Measurements from ENCODE around the gene ZZZ3.

GRCh38 chr1:76106013-76106619 lies 31.6 kb downstream of the ST6GALNAC3 start:
- PRO-cap, 5 experiments, result no peak in any of the 5 experiments
- RAMPAGE, long total RNA, 2 experiments, result no peak in any of the 2 experiments
- RRBS, result no CpG with 5 or more reads among the region's 1 CpG

DNA sequence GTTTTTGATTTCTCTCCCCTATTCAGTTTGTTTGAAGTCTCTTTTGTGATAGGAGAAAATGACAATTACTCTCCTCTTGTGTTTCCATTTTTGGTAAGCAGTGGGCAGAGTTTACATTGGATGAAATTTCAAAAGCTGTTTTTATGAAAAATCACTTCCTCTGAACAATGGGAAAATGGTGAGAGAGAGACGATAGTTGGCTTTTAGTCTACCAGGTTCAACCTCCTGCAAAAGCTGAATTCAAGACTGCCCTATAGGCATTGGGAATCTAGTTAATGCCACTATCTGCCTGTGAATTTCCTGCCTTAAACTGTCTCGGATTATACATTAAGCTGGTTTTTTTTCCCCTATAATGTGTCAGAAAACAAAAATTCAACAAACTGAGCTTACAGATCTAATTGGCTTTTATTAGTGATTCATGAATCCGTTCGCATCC lies 179.8 kb downstream of the ST6GALNAC3 start:
- PRO-cap, 5 experiments, result no peak in any of the 5 experiments
- RAMPAGE, long total RNA, 2 experiments, result no peak in any of the 2 experiments
- RRBS, result no CpG with 5 or more reads among the region's 4 CpGs

GRCh38 chr1:77371025-77371442 lies 89.2 kb downstream of the AK5 start:
- PRO-cap, 5 experiments, result no peak in any of the 5 experiments
- RAMPAGE, long total RNA, 2 experiments, result no peak in any of the 2 experiments
- RRBS, result no CpG with 5 or more reads among the region's 2 CpGs

DNA sequence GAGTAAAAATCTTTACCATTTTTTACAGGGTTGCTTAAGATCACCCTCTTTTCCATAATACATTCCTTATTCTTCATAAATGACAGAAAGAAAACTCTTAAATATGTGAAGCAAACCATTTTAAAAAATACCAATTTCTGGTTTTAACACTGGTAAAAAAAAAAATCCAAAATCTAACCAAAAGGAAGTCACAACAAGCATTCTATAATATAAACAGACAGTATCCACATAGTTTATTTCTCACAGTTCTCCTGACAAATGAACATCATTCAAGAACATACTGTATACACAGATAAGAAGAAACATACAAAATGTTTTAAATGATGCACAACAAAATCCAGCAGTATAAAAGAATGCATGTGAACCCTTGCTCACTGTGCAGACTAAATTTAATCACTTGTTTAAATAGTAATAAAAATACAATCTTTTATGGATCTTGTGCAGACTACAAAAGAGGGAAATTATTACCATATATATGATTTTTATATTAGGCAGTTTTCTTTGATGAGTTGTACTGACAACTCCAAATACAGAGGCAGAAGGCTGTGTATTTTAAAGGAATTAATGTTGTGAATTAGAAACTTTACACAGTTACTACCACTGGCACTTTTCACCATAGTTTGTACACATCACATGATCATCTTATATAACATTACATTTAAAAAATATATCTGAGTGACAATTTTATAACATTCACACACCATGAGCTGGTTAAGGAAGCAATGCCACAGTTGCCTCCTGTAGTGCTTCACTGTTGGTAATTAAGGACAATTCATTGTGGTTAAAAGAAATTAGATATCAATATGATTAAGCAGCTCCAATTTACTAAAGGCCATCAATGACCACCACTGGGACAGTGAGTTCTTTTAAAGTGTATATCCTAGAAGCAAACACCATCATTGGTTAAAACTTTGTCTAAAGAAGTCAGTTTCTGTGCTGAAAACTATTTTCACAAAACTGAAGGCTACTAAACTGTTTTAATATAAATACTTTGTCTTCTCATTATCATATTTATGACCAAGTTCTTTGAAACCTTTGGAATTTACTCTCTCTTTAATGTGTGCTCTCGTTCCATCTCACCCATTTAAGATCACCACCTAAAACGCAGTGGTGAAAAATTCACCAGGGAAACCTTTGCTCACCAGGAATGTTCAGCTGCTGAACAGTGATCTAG lies 117.8 kb downstream of the ZZZ3 start:
- PRO-cap, 5 experiments, result no peak in any of the 5 experiments
- RAMPAGE, long total RNA, 2 experiments, result no peak in any of the 2 experiments
- RRBS, result no CpG with 5 or more reads among the region's 2 CpGs

DNA sequence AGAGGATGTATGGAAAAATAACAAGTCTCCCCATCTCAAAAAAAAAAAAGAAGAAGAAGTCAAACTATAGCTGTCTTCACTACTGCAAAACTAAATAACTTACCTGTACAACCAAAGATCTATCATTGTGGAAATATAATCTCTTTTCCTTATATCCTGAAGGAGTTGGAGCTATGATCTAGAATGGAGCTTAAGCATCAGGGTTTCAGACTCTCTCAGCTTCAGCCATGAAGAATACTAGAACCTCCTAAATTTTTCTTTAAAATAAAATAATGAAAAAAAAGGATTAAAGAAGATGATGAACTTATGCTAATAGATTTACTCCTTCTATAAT lies 43.1 kb downstream of the ZZZ3 start:
- PRO-cap, 5 experiments, result no peak in any of the 5 experiments
- RAMPAGE, long total RNA, 2 experiments, result no peak in any of the 2 experiments

GRCh38 chr1:77681911-77682839 lies at the start of gene ZZZ3:
ZZZ3 (minus strand) TSS chr1:77682658.
- PRO-cap, 5 experiments, result peak in 5 of 5 experiments; most common plus-strand start chr1:77682703 (in 1); most common minus-strand start chr1:77682647 (in 3)
- RAMPAGE, long total RNA, 2 experiments, result start-site peak on the minus strand in 1 of 2 experiments, at chr1:77682643-77682678 at its widest, 226 reads per replicate
- RRBS, result 2% methylated on average over 8 of the region's 34 CpGs

- PRO-cap, 5 experiments, result no peak in any of the 5 experiments
- RAMPAGE, long total RNA, 2 experiments, result no peak in any of the 2 experiments
- RRBS, result no CpG with 5 or more reads among the region's 1 CpG
Observed at GRCh38 chr1:77755981-77756593, 3.6 kb downstream of the USP33 start.

DNA sequence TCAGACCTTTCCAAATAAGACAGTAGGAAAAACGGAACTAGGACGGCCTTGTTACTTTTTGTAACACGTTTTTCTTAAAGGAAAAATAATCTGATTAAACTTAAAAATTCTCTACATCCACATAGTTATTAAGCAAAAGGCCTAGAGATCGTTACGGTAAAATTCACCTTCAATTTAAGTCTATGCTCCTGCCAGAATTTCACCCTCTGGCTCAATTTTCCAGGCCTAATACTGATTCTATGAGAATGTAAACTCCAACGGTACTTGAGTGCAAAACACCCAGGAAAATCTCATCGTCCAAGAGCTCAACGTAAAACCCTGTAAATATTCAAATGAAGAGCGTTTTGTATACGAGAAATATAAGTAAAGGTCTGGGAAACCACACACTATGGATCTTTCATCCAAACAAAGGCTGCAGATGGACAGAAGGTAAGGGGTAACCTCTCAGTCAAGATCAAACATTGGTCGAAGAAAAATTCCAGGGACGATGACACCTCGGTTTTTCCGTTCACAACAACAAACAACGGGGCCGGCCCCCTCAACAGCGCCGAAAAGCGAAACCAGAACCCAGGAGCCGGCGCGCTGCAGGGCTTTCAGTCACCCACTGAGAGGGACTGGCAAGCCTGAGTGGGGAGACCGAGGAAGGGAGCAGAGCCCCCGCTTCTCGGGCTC lies 842 bp downstream of the USP33 start:
- PRO-cap, 5 experiments, result peak in 1 of 5 experiments; most common plus-strand start position 563 of the sequence (in 1)
- RAMPAGE, long total RNA, 2 experiments, result no peak in any of the 2 experiments
- RRBS, result 0% methylated on average over 3 of the region's 25 CpGs

- PRO-cap, 5 experiments, result no peak in any of the 5 experiments
- RAMPAGE, long total RNA, 2 experiments, result no peak in any of the 2 experiments
- RRBS, result no CpG with 5 or more reads among the region's 3 CpGs
Observed at GRCh38 chr1:77903248-77903845, 14.9 kb downstream of the NEXN start.

GRCh38 chr1:77917907-77918379 lies 29.5 kb downstream of the NEXN start:
- PRO-cap, 5 experiments, result no peak in any of the 5 experiments
- RAMPAGE, long total RNA, 2 experiments, result no peak in any of the 2 experiments
- RRBS, result no CpG with 5 or more reads among the region's 5 CpGs

GRCh38 chr1:77933172-77933724 lies 44.8 kb downstream of the NEXN start:
- PRO-cap, 5 experiments, result no peak in any of the 5 experiments
- RAMPAGE, long total RNA, 2 experiments, result no peak in any of the 2 experiments
- RRBS, result no CpG with 5 or more reads among the region's 5 CpGs

DNA sequence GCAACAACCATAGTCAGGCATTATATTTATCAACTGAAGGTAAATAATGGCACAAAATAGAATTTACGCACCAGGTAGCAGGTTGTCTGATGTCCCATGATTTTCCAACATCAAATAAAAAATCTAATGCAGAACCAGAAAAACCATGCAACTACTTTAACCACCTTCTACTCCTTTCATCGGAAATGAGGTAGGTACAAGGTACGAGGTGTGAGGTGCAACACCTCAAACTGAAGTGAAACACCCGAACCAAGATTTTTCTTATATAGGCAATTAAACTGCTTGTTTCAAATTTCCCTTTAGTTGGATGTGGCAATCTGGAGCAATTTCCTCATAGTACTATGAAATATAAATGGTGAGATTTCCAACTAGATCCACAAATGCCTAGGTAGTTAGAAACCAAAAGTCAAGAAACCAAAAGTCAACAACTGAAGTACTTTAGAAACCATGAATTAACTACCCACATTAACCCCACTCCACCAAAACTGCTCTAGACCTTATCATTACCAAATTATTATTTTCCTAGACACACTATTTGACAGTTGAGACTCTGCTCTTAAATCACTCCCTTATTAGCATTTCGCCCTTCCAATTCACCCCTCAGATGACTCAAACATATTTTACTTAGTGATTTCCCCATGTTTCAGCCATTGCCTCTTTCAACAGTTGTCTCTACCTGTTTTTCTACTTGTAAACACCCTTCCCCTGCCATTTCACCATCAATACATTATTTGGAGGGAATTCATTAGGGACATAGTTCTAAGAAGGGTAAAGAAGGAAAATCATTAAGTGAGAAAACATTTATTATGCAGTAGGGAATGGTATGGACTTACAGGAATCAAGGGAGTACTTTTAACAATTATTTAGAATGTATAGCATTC lies 37.8 kb downstream of the FUBP1 start:
- PRO-cap, 5 experiments, result no peak in any of the 5 experiments
- RAMPAGE, long total RNA, 2 experiments, result no peak in any of the 2 experiments
- RRBS, result no CpG with 5 or more reads among the region's 5 CpGs

DNA sequence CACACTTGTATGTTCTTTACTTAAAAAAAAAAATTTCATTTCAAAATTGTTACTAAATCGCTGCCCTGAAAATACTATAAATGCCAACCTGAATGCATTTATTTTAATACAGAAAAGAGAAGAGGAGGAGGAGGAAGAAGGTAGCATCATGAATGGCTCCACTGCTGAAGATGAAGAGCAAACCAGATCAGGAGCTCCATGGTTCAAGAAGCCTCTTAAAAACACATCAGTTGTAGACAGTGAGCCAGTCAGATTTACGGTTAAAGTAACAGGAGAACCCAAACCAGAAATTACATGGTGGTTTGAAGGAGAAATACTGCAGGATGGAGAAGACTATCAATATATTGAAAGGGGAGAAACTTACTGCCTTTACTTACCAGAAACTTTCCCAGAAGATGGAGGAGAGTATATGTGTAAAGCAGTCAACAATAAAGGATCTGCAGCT lies 36.5 kb downstream of the FUBP1 start:
- PRO-cap, 5 experiments, result no peak in any of the 5 experiments
- RAMPAGE, long total RNA, 2 experiments, result no peak in any of the 2 experiments
- RRBS, result no CpG with 5 or more reads among the region's 2 CpGs

- PRO-cap, 5 experiments, result no peak in any of the 5 experiments
- RAMPAGE, long total RNA, 2 experiments, result no peak in any of the 2 experiments
- RRBS, result no CpG with 5 or more reads among the region's 2 CpGs
Observed at GRCh38 chr1:77942794-77943167, 36.1 kb downstream of the FUBP1 start.

- PRO-cap, 5 experiments, result no peak in any of the 5 experiments
- RAMPAGE, long total RNA, 2 experiments, result no peak in any of the 2 experiments
- RRBS, result no CpG with 5 or more reads among the region's 1 CpG
Observed at GRCh38 chr1:77945883-77947030, 32.6 kb downstream of the FUBP1 start.

GRCh38 chr1:77951152-77951962 lies 27.5 kb downstream of the FUBP1 start:
- PRO-cap, 5 experiments, result no peak in any of the 5 experiments
- RAMPAGE, long total RNA, 2 experiments, result no peak in any of the 2 experiments
- RRBS, result no CpG with 5 or more reads among the region's 1 CpG

- PRO-cap, 5 experiments, result no peak in any of the 5 experiments
- RAMPAGE, long total RNA, 2 experiments, result no peak in any of the 2 experiments
- RRBS, result no CpG with 5 or more reads among the region's 5 CpGs
Observed at GRCh38 chr1:79004720-79005209, 1.8 kb downstream of the ADGRL4 start.

- PRO-cap, 5 experiments, result no peak in any of the 5 experiments
- RAMPAGE, long total RNA, 2 experiments, result no peak in any of the 2 experiments
- RRBS, result no CpG with 5 or more reads among the region's 8 CpGs
Observed at GRCh38 chr1:81414248-81414623, 386.5 kb upstream of the ADGRL2 start.

DNA sequence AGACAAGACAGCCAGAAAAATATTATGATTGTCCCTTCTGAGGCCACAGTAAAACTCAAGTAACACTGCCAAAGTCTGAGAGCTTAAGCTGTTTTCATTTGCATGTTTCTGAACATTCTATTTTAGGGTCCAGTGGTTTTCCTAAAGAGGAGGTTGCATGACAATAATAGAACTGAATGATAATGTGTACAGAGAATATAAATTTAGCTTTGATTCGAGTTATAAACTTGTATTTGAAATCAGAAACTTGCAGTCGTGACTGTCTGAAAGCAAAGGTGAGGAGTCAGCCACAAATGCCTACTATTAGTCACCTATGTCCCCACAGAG lies 363.1 kb upstream of the ADGRL2 start:
- PRO-cap, 5 experiments, result no peak in any of the 5 experiments
- RAMPAGE, long total RNA, 2 experiments, result no peak in any of the 2 experiments
- RRBS, result no CpG with 5 or more reads among the region's 2 CpGs

DNA sequence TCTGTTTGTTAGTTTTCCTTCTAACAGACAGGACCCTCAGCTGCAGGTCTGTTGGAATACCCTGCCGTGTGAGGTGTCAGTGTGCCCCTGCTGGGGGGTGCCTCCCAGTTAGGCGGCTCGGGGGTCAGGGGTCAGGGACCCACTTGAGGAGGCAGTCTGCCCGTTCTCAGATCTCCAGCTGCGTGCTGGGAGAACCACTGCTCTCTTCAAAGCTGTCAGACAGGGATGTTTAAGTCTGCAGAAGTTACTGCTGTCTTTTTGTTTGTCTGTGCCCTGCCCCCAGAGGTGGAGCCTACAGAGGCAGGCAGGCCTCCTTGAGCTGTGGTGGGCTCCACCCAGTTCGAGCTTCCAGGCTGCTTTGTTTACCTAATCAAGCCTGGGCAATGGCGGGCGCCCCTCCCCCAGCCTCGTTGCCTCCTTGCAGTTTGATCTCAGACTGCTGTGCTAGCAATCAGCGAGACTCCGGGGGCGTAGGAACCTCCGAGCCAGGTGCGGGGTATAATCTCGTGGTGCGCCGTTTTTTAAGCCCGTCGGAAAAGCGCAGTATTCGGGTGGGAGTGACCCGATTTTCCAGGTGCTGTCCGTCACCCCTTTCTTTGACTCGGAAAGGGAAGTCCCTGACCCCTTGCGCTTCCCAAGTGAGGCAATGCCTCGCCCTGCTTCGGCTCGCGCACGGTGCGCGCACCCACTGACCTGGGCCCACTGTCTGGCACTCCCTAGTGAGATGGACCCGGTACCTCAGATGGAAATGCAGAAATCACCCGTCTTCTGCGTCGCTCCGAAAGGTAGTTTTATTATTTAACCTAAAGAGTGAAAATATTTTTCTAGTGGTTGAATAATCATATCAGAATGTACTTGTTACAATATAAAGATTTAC lies 335.6 kb downstream of the ADGRL2 start:
- PRO-cap, 5 experiments, result no peak in any of the 5 experiments
- RAMPAGE, long total RNA, 2 experiments, result no peak in any of the 2 experiments
- RRBS, result no CpG with 5 or more reads among the region's 37 CpGs